ENCODE measurements around the gene NAA11.

- PRO-cap, result bidirectional peak, plus-strand start at chr4:77817777, minus-strand start at chr4:77817741
These were observed 1.5 kb downstream of the CNOT6L start for GRCh38 chr4:77817621-77818100.

DNA sequence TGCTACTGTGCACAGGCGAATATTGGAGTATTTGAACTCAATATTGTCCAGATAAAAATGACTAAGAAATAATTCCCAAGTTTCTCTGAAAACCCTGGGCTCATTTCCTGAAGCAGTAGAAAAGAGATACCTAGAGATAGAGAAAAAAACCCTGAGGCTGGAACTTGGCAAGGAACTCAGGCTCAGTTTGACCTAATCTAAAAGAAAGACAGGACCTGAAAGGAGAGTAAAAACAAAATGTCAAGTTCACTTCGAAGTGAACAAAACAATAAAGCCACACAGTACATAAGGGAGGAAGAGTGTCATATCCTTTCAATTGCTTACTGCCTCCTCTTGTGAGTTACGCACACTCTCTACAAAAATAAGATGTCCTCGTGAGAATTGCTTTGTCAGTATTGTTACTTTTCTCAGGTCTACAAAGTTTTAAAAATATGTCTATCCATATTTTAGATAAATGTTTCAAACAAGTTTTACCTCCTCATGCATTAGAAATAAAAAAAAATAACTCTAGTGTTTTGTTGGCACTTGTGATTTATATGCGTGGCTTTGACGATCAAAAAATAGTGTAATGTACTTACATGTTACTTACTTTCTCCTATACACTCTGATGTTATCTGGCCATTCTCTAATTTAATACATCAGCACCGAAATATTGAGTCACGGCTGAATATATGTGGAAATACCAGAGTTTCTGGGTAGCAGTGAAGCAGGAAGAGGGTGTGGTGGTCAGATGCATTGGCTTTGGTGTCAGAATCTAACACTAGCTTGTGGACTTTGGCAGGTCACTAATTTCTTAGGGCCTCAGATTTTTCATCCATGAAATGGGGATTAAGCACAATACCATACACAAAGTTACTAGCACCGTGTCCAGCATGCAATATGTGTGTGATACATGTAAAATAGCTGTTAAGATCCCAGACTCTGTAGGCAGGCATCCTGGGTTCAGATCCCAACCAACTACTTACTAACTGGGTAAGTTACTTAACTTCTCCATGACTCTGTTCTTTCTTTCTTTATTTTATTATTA lies 8.1 kb upstream of the MRPL1 start:
- PRO-cap, result bidirectional peak, plus-strand start at position 364 of the sequence, minus-strand start at position 258 of the sequence

DNA sequence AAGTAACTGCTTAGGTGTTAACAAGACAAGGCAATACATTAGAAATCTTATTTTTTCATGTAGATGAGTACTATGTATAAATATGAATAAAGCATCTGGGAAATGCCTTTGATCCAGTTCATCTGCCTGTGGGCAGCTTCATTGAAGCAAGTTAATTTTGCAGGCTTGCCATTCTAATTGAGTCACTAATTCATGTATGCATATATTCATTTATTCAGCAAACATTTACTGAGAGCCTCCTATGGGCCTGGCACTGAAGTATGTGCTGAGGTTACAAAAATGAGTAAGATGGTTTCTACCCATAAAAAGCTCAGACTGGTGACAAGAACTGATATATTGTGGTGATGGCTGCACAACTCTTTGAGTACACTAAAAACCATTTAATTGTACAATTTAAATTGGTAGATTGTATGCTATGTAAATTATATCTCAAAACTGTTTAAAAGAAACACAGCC lies 1.2 kb upstream of the MRPL1 start:
- PRO-cap, result no peak

DNA sequence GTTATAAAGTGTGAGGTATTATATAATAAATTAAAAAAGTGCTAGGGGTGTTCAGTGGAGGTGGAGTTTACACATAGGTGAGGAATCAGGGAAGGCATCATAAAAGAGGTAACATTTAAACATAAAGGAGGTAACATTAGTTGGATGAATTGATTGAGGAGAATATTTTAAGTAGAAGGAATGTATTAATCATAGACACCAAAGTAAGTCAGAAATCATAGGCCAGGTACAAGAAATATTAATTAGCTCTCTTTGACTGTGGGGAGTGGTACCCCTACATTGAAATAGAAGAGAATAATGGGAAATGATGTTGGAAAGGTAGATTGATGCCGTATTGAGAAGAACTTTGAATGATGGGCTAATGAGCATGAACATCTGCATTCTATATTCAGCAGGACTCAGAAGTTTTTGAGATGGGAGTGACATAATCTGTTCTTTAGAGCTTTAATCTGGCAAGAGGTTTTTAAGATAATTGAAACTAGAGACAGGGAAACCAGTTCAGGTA lies 32.2 kb downstream of the MRPL1 start:
- PRO-cap, result no peak

DNA sequence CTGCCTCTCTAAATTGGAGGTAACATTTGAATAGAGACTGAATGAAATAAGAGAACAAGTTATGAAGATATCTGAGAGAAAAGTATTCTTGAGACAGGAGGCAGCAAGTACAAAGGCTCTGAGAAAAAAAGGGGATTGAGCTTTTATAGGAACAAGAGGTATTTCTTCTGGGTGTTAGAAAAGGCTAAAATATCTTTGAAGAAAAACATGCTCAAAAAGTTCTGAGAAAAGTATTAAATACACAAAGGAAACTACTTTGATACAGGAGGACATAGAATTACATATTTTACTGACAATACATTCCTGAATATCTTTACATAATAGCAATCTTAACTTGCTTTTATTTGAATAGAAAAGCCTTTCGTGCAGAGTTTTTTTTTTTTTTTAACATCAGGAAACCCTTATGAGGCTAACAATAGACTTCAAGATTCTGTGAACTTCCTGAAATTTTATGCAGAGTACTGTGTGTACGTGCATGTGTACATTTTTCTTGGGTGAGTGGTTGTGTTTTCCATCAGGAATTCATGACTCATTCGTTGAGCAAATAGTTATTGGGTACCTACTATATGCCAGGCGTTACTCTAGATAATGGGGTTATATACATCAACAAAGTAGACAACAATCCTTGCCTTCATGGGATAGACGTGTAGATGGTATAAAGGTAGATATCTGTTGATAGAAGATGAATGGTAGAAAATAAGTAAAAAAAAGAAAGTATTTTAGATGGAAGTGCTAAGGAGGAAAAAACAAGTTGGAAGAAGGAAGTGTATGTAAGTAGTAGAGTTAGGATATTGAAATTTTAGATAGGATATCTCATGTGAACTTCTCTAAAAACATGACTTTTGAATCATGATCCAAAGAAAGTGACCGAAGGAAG lies 59.0 kb downstream of the MRPL1 start:
- PRO-cap, result no peak

DNA sequence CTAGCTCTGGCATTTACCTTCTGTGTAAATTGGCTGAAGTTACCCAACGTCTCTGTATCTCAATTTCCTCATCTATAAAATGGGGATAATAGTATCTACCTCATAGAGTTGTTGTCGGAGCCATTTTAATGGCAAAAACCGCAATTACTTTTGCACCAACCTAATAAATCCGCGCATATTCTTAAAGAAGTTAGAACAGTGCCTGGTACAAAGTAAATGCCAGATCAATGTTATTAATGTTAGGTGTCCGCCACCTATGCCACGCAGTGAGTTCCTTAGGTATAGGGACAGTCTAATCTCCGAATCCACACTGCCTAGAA lies 421 bp upstream of the ANXA3 start:
- PRO-cap, result no peak

DNA sequence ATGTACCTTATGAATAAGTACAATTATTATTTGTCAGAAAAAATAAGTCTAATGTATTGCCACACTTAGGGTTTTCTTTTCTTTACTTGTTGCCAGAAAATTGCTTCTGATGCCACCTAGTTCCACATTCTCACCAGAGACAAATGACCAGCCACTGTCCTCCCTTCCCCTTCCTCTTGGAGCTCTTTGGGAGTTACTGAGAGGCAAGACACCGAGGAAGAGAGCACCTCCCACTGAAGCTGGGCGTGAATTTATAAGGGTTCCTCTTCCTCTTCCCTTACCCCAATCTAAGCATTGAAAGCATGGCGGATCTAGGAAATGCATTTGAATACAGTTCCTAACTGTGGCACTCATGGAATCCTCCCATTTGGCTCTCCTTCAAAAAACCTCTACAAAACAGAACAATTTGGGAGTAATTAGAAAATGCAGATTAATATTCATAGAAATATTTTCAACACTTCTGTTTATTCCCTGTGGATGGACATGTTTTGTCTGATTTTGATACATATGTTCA lies 30.1 kb downstream of the ANXA3 start:
- PRO-cap, result no peak

GRCh38 chr4:78633943-78634641 lies 82.5 kb downstream of the ANXA3 start:
- PRO-cap, result no peak

DNA sequence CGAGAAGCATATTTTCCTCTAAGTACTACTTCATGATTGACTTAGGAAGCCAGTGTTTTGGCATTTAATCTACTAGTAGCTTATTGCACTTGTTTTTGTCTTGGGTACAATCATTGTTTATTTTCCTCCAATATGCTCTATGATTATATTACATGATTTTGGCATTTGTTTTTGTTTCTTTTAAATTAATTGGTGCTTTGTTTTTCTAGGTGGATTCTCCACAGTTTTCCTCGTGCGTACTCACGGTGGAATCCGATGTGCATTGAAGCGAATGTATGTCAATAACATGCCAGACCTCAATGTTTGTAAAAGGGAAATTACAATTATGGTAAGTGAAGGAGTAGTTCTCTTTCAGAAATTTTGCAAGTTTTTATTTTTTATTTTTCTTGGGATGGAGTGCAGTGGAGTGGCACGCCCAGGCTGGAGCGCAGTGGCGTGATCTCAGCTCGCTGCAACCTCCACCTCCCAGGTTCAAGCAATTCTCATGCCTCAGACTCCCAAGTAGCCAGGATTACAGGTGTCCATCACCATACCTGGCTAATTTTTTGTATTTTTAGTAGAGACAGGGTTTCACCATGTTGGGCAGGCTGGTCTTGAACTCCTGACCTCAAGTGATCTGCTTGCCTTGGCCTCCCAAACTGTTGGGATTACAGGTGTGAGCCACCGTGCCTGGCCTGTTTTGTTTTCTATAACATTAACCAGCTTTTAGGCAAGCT lies 49.8 kb downstream of the BMP2K start:
- PRO-cap, result no peak

GRCh38 chr4:78905736-78906444 lies 33.3 kb downstream of the PAQR3 start:
- PRO-cap, result no peak

- PRO-cap, result no peak
These were observed 29.7 kb downstream of the PAQR3 start for GRCh38 chr4:78909325-78910152.

GRCh38 chr4:79209994-79210898 lies 115.6 kb downstream of the NAA11 start:
- PRO-cap, result no peak

- PRO-cap, result no peak
These were observed 114.4 kb downstream of the NAA11 start for GRCh38 chr4:79211179-79212097.

- PRO-cap, result no peak
These were observed at the start of gene NAA11 for GRCh38 chr4:79325725-79326505. Gene NAA11 (minus strand): TSS chr4:79326061.

GRCh38 chr4:80067116-80068168 lies 5.6 kb downstream of the ANTXR2 start:
- PRO-cap, result no peak

DNA sequence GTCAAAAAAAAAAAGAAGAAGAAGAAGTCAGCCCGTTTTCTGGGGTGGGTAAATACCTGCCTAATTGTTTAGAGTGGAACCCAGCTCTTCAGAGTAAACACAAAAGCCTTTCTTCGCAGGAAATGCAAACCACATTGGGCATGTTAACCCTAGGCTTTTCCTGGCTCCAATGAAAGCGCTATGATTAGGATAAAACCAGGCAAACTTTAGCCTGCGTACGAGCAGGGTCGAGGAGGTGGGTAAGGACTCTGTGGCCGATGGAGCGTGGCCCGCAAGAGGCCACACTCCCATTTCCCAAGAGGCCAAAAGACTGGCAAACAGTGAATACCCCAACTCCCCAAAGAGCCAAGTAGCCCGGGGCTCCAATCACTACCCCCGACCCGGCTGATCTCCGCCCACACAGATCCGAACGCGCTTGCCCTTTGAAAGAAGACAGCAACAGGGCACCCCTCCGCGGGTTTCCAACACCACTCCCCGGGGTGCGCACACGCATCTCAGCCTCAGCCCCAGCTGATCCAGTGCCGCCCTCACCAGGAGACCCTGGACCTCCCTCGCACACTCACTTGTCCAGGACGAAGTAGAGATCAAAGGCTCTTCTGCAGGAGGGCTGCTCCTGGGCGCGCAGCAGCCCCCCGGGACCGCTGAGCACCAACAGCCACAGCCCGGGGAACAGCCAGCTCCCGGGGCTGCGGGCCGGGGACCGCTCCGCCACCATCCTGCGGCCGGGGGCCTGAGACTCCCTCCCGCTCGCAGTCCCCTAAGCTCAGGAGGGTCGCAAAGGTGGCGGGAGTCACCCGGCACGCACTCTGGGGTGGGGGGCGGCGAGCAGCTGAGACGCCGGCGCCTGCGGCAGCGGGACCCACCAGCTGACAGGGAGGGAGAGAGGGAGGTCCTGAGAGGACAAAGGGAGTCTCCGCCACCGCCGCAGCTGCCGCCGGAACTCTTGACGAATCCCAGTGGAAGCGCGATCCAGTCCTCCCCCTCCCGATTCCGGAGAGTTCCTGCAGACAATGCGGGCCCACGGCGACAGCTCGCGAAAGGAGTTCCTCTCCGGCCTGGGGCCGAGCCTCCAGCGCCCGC lies 843 bp downstream of the ANTXR2 start:
- PRO-cap, result bidirectional peak, plus-strand start at position 426 of the sequence, minus-strand start at position 291 of the sequence; bidirectional peak, plus-strand start at position 987 of the sequence, minus-strand start at position 945 of the sequence

DNA sequence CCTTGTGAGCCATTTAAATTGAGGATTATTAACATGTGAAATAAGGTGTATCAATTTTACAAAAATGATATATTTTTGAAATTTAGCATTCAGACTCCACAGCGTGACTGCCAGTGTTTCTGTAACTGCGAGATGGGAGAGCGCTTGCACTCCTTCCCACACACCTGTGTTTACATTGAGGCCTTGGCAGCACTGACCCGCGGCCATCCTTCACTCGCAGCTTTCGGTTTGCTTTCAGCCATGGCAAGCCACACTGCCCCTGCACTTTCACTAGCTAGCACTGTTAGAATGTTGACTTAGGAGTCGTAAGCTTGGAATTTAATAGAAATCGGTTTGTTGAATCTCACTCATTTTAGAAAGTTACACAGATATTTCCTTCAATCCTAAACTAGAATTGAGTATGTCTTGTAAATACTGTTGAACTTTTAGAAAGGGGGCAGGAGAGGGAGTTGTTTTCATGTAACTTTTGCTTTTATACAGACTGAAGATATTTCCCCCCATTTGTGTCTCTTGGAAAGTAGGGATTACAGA lies 136.2 kb downstream of the CFAP299 start:
- PRO-cap, result no peak

GRCh38 chr4:81021270-81021744 lies 9.2 kb upstream of the BMP3 start:
- PRO-cap, result no peak

GRCh38 chr4:81215497-81216013 lies 533 bp upstream of the PRKG2 start:
- PRO-cap, result no peak

GRCh38 chr4:81421463-81421754 lies 50.3 kb downstream of the RASGEF1B start:
- PRO-cap, result no peak

Measured in bronchus (tissue), 1 donor.